Karpas-422 (cell line): ENCODE results near the genes OGT, CXCR3, DMRTC1B, PABPC1L2B and ZCCHC13.

GRCh38 chrX:71217264-71217894 lies 5.6 kb upstream of the GJB1 start:
- PRO-cap, result no peak
- RAMPAGE, long total RNA, result no peak

GRCh38 chrX:71296780-71297184 lies 4.8 kb upstream of the ITGB1BP2 start:
- PRO-cap, result no peak
- RAMPAGE, long total RNA, result no peak

DNA sequence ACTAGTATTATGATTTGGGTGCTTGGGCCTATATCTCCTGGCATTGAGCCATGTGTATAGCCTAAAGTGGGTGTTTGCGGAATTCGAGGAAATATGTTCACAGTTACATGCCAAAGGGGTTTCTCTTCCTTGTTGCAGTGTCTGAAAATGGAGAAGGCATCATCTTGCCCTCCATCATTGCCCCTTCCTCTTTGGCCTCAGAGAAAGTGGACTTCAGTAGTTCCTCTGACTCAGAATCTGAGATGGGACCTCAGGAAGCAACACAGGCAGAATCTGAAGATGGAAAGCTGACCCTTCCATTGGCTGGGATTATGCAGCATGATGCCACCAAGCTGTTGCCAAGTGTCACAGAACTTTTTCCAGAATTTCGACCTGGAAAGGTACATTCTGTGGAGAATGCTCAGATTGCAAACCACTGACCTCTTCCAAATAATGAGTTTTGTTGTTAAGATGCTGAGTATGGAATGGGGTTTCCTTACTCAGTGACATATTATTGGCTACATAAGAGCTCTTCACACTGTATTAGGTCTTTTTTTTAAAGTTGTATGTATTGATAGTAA lies 10.7 kb downstream of the TAF1 start:
- PRO-cap, result no peak
- RAMPAGE, long total RNA, result no peak

DNA sequence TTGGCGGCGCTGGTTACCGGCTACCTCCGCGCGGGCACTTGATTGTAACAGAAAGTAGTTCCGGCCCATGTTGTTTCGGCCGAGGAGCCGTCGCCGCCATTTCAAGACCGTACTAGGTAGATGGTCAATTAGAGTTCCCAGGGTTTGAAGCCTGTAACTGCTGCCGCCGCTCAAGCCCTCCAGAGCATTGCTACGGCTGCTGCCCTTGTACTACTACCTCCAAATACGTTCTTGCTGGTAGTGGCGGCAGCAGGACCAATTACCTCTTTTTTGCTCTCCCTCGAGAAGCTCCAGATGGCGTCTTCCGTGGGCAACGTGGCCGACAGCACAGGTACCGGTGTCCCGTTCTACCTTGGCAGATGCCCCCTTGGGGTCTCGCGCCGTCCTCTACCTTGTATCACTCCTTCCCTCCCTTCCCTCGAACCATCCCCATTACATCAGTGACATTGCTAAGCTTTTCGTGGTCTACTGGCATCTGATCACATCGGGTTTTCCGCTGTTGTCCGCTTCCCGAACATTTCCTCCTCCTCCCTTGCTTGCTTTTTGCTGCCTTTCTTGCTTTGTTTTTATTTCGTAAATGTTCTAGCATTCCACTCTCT lies at the start of gene OGT:
Gene OGT (plus strand): TSS at position 99 of the 599 bp plus-strand sequence.
- PRO-cap, result bidirectional peak, plus-strand start at position 100 of the sequence, minus-strand start outside the sequence
- RAMPAGE, long total RNA, result start-site peak on the plus strand centred at position 99 of the sequence, 15 bp wide, 151 and 144 reads in 2 replicates

DNA sequence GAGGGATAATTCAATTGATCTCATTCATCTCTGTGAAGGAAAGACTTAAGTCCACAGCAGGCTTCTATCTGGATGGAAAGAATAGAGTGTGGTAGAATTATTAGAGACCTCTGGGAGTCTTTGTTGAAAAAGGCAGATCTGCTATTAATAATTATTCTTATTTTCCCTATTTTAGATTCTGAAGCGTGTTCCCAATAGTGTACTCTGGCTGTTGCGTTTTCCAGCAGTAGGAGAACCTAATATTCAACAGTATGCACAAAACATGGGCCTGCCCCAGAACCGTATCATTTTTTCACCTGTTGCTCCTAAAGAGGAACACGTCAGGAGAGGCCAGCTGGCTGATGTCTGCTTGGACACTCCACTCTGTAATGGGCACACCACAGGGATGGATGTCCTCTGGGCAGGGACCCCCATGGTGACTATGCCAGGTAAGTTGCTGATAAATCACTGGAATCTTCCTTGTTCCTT lies 10.9 kb upstream of the GCNA start:
- PRO-cap, result no peak
- RAMPAGE, long total RNA, result no peak

- PRO-cap, result no peak
- RAMPAGE, long total RNA, result no peak
These were observed at the start of gene CXCR3 for GRCh38 chrX:71618330-71619010. CXCR3 (minus strand) TSS chrX:71618511.

DNA sequence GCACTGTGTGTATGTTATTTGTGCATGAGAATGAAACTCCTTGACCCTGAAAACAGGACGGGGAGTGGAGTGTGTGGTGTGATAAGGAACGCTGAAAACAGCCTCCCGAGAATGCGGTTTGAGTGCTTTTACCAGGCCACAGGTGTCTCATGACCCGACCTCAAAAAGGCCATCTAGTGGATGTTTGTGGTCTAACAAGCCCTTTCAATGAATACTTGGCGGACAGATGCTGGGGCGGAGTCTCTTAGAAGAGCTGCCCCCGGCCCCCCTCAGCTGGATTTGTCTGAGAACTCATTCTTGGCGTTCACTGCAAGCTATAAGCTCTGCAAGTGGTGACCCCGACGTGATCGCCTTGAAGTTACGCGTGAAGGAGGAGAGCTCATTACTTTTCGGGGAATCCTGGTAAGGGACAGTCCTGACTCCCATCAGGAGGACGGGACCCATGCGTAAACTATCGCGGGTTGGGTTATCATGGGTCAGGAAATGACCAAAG lies 21.1 kb downstream of the CXorf49 start:
- PRO-cap, result no peak
- RAMPAGE, long total RNA, result no peak

DNA sequence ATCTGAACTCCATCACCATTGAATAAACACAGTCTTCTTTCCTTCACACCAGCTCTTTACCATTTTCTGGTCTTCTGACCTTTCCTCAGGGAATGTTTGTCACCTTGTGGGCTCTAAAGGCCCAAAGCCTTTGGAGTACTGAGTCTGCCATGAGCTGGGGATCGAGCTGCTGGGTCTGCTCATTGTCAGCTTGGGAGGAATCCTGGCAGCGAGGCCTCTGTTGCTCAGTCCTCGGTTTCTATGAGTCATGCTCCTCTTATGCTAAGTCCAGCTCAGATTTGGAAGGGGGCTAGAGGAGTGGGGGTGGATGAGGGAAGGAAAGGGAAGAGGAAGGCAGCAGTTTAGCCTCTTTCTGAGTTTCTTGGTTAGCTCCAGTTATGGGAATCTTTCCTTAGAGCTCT lies 31.1 kb downstream of the NHSL2 start:
- PRO-cap, result no peak
- RAMPAGE, long total RNA, result no peak

- PRO-cap, result no peak
- RAMPAGE, long total RNA, result no peak
These were observed at the start of gene DMRTC1B for GRCh38 chrX:72776635-72776965. DMRTC1B (plus strand) TSS chrX:72776890.

DNA sequence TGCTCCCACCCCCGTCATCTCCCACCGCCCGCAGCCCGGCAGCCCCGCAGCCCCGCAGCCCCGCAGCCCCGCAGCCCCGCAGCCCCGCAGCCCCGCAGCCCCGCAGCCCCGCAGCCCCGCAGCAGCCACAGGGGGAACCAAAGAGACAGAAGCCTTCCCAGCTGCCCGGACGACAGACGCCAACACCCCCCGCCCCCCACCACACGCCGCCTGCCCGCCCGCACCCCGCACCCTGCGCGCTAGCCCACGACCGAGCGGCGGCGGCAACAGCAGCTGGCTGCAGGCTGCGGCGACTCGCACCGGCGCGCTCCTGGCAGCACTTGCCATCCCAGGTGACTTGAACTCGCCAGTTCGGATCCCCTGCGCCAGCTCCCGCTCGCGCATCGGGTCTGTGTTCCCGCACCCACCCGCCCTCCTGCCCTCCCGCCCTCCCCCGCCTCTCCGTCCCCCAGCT lies at the start of gene PABPC1L2B:
Gene PABPC1L2B (plus strand): TSS at position 228 of the 454 bp plus-strand sequence.
- PRO-cap, result no peak
- RAMPAGE, long total RNA, result no peak

DNA sequence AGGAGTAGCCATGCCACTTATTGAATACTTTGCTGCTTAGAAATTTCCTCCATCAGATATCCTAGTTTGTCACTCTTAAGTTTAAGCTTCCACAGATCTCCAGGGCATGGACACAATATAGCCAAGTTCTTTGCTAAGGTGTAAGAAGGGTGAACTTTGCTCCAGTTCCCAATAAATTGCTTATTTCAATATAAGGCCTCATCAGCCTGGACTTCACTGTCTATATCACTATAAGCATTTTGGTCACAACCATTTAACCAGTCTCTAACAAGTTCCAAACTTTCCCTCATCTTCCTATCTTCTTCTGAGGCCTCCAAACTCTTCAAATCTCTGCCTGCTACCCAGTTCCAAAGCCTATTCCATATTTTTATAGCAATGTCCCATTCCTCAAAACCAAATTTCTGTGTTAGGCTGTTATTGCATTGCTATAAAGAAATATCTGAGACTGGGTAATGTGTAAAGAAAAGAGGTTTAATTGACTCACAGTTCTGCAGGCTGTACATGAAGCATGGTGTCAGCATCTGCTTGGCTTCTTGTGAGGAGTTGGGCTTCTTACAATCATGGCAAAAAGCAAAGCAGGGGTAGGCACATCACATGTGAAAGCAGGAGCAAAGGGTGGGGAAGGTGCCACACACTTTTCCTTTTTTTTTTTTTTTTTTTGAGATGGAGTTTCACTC lies 213.3 kb upstream of the ZCCHC13 start:
- PRO-cap, result no peak
- RAMPAGE, long total RNA, result no peak

GRCh38 chrX:74161349-74162387 lies 142.3 kb upstream of the ZCCHC13 start:
- PRO-cap, result no peak
- RAMPAGE, long total RNA, result no peak

DNA sequence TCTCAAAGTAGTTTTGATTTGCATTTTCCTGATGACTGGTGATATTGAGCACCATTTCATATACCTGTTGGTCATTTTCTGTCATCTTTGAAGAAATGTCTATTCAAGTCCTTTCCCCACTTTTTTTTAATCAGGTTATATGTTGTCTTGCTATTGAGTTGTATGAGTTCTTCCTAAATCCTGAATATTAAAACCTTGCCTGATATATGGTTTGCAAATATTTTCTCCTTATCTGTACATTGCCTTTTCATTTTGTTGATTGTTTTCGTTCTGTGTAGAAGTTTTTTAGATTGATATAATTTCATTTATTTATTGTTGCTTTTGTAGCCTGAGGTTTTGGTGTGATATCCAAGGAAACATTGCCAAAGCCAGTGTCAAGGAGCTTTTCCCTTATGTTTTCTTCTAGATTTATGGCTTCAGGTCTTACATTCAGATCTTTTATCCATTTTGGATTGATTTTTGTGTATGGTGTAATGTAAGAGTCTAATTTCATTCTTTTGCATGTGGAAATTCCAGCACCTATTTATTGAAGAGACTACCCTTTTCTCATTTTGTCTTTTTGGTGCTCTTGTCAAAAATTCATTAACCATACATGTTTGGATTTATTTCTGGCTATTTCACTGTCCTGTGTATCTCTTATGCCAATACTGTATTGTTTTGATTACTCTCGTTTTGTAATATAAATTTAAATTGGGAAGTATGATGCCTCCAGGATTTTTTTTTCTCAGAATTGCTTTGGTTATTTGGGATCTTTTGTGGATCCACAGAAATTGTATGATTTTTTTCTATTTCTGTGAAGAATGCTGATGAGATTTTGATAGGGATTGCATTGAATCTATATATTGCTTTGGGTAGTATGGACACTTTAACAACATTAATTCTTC lies 106.5 kb upstream of the ZCCHC13 start:
- PRO-cap, result no peak
- RAMPAGE, long total RNA, result no peak

GRCh38 chrX:74205439-74206032 lies 98.4 kb upstream of the ZCCHC13 start:
- PRO-cap, result no peak
- RAMPAGE, long total RNA, result no peak

DNA sequence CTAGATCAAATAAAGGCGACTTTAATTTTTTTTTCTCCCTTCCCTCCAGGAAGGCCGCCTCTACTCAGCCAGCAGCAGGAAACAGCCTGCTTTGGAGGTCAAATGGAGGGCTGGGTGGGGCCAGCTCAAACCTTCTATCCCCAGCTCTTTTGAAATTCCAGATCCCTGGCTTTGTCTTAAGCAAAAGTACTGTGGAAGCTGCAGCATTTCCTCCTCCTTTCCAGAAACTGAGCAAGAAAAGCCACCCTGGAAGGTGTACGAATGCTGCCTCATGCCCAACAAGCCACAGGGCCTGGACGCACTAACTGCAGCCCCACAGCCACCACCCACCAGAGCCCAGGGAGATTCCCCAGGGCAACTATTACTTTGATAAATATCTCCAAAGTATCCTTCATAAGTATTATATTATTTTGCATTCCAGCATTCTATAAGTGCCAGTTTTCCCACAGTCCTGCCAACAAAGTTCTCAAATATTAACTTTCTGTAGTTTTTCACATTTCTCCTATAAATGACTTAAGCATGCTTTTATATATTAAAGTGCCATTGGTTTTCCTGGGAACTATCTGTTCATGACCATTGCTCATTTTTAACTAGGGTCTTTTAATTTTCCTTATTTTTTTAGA lies 55.0 kb upstream of the ZCCHC13 start:
- PRO-cap, result no peak
- RAMPAGE, long total RNA, result no peak

- PRO-cap, result no peak
- RAMPAGE, long total RNA, result no peak
These were observed 10.6 kb upstream of the ZCCHC13 start for GRCh38 chrX:74293179-74293932.

DNA sequence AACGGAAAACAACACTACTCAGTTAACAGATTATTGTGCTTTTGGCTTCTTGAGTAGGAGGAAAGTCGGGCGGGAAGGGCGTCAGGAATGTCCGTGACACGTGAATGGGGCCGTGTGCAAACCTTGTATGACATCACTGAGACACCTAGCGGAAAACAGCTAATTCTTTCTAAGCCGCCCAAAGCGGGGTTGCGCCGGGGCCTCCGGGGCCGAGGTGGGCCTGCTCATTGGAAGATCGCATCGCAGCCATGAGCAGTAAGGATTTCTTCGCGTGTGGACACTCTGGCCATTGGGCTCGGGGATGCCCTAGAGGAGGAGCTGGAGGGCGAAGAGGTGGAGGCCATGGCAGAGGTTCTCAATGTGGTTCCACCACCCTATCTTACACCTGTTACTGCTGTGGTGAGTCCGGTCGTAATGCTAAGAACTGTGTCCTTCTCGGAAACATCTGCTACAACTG lies at the start of gene ZCCHC13:
Gene ZCCHC13 (plus strand): TSS at position 162 of the 457 bp plus-strand sequence.
- PRO-cap, result no peak
- RAMPAGE, long total RNA, result no peak

GRCh38 chrX:74658809-74659308 lies 44.4 kb upstream of the RLIM start:
- PRO-cap, result no peak
- RAMPAGE, long total RNA, result no peak

DNA sequence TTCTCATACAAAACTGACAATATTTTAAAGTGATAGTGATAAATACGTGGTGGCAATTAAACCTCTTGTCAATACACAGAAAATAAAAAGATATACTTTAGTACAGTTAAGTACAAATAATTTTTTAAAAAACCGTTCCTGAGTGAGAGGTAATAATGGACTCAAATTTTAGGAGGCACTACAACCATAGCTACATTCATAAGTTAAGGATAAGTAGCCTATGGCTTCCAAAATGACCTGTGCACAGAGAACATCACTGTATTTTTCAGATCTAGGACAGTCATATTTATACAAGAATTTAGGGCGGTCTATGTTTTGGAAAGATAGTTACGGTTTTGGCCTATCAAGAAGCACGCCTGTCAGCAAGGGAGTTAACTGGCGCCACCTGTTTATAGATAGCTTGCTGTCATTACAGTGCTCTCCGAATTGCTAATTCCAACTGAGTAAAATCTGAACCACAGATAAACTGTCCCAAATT lies 775 bp downstream of the ABCB7 start:
- PRO-cap, result unidirectional peak, minus-strand start at position 258 of the sequence
- RAMPAGE, long total RNA, result no peak

DNA sequence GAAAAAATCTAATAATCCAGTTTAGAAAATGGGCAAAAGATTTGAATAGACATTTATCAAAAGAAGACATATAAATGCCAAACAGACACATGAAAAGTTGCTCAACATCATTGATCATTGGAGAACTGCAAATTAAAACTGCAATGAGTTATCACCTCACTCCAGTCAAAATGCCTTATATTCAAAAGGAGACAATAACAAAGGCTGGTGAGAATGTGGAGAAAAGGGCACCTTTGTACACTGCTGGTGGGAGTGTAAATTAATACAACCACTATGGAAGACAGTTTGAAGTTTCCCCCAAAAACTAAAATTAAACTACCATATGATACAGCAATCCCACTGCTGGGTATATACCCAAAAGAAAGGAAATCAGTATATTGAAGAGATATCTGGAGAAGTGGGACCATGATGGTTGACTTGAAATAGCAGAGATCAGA lies 97.8 kb upstream of the MAGEE1 start:
- PRO-cap, result no peak
- RAMPAGE, long total RNA, result no peak